Metastatic Lung Carcinoma in the Adrenal Gland (tissue), 1 donor: ENCODE results near the genes WASHC1, DMRT3 and KCNV2.

GRCh38 chr9:29177-29501 lies at the start of gene WASHC1:
Gene WASHC1 (minus strand): TSS chr9:29456.
- PRO-cap: no peak

GRCh38 chr9:113528-113997 lies 4.7 kb downstream of the FOXD4 start:
- PRO-cap: no peak

GRCh38 chr9:297056-297422 lies 82.4 kb downstream of the DOCK8 start:
- PRO-cap: no peak

DNA sequence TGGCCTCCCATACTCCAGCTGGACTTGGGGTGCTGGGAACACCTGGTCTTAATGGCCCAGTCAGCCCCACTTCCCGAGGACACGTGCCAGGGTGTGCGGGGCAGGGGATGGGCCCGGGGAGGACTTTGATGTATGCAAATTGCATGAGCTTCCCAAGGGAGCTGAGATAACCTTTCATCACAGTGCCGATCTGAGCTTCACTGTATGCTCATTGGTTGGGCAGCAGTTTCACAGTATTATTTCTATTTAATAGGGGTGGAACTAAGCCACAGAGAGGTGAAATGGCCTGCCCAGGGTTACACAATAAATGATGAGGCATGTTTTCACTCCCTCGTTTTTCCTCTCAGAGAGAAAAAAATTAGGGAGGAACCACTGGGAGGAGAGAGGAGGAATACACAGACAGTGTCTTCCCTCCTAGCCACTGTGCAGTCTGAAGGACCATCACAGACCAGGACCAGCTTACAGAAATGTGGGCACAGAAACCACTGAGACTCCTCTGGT lies 65.0 kb upstream of the KANK1 start:
- PRO-cap: no peak

DNA sequence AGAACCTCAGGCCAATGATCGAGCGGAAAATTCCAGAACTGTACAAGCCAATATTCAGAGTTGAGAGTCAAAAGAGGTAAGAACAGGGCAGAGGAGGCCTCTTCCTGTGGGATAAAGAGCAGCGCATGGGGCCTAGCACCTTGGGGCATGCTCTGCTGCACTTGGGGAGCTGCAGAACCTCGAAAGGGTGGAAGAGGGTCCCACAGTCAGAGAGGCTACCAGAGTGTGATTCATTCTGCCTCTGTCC lies 41.0 kb upstream of the KANK1 start:
- PRO-cap: no peak

DNA sequence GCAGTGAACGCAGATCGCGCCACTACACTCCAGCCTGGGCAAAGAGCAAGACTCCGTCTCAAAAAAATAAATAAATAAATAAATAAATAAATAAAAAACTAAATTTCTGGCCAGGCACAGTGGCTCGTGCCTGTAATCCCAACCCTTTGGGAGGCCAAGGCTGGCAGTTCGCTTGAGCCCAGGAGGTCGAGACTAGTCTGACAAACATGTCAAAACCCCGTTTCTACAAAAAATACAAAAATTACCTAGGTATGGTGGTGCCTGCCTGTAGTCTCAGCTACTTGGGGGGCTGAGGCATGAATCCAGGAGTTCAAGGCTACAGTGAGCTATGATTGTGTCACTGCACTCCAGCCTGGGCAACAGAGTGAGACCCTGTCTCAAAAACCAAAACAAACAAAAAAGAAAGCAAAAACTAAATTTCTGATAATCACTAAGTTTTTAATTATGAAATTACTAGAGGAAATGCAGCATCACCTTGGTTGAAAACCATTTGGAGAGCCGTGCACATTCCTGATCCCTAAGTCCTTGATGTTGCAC lies 36.3 kb upstream of the KANK1 start:
- PRO-cap: no peak

DNA sequence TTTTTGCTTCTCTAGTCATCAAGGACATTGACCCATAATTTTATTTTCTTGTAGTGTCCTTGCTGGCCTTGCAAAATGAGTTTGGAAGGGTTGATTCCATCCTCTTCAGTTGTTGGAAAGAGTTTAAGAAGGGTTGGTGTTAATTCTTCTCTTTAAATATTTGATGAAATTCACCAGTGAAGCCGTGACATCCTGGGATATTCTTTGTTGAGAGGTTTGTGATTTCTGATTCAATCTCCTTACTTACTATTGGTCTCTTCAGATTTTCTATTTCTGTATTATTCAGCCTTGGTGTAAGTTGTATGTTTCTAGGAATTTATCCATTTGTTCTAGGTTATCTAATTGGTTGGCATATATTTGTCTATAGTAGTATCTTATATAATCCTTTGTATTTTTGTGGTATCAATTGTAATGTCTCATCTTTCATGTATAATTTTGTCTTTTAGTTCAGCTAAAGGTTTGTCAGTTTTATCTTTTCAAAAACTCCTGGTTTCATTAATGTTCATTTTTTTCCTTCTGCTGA lies 36.0 kb downstream of the KANK1 start:
- PRO-cap: no peak

DNA sequence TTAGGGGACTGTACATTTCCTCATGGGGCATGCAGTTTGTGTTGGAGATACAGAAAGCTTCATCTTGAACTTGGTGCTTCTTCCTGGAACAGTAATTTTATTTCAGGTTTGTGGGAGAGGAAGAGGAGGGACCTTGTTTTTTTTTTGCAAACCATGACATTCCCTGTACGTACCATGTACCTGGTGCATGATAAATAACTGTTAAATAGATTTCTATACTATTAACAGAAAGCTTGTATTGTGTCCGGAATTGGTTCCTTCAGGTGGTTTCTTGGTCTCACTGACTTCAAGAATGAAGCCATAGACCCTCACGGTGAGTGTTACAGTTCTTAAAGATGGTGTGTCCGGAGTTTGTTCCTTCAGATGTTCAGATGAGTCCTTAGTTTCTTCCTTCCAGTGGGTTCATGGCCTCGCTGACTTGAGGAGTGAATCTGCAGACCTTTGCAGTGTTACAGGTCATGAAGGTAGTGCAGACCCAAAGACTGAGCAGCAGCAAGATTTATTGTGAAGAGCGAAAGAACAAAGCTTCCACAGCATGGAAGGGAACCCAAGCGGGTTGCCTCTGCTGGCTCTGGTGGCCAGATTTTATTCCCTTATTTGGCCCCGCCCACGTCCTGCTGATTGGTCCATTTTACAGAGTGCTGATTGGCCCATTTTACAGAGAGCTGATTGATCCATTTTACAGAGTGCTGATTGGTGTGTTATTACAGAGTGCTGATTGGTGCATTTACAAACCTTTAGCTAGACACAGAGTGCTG lies 72.3 kb downstream of the KANK1 start:
- PRO-cap: no peak

GRCh38 chr9:709109-709690 lies 132.3 kb upstream of the DMRT1 start:
- PRO-cap: no peak

GRCh38 chr9:976065-976564 lies 340 bp upstream of the DMRT3 start:
- PRO-cap: no peak

DNA sequence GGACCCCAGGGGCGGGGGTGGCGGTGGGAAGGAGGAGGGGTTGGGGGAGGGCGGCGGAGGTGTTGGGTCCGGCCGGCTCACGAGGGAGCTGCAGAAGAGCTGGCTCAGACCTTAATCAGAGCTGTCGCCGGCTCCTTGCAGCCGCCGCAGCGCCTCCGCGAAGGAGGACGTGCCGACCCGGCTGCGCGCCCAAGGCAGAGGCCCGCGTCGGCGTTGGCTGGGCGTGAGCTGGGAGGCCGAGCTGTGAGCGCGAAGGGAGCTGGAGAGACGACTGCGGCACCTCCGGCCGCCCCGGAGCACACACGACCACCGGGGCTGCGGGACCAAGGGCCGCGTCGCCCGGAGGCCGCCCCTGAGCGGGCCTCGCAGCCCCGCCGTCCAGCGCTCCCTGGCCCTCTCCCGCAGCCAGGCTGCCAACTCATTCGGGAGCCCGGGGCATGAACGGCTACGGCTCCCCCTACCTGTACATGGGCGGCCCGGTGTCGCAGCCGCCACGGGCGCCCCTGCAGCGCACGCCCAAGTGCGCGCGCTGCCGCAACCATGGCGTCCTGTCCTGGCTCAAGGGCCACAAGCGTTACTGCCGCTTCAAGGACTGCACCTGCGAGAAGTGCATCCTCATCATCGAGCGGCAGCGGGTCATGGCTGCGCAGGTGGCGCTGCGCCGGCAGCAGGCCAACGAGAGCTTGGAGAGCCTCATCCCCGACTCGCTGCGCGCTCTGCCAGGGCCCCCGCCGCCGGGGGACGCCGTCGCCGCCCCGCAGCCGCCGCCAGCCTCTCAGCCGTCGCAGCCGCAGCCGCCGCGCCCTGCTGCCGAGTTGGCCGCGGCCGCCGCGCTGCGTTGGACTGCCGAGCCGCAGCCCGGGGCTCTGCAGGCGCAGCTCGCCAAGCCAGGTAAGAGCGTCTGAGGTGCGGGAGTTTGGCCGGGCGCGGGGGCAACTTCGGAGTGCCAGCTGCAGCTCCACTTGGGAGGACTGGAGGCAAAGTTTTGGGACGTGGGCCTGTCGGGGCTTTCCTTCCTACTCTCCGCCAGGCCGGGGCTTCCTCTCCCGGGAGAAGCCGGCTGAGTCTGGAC lies at the start of gene DMRT3:
Gene DMRT3, plus strand, starts transcription at position 91 of the 1,072 bp plus-strand sequence.
- PRO-cap: no peak

DNA sequence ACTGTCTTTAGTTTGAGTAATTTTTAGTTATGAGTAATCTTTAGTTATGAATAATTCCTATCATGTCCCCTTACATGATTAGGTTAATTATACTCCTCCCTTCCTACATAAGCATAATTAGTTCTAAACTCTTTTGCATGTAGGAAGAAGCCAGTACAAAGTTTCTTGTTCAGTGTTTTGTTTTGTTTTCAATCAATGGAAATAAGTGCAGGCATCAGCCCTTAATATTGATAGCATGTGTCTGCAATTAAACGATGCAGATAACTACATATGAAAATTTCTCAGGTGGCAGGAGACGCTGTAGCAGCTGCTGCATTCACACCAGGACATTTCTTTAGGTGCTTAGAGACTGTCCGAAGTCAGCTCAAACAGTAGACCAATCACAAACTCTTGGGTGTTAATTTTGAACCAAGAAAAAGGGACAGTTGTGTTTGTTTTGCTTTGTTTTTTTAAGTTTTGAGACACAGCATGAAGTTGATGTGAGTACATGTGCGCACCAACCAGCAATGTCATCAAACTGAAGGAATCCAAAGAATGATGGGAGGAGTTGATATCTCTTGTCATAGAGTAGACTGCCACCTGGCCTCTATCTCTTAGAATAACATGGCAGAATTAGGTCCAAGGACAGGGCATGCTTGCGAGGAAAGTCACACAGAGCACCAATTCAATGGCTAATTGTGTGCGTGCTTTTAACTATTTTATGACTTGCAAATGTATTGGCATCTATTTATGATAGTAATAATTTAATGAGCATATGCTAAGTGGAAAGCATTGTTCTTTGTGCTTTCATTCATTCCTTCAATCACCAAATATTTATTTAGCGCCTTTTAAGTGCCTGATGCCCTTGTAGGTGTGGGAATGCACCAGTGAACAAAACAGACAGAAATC lies 51.6 kb downstream of the SMARCA2 start:
- PRO-cap: no peak

GRCh38 chr9:2289357-2289740 lies 274.2 kb downstream of the SMARCA2 start:
- PRO-cap: no peak

GRCh38 chr9:2634061-2634521 lies 12.5 kb downstream of the VLDLR start:
- PRO-cap: no peak

GRCh38 chr9:2717409-2717964 lies at the start of gene KCNV2:
Gene KCNV2 (plus strand): TSS chr9:2717510.
- PRO-cap: no peak

GRCh38 chr9:3477131-3477741 lies 48.6 kb downstream of the RFX3 start:
- PRO-cap: no peak

GRCh38 chr9:3486313-3486814 lies 39.4 kb downstream of the RFX3 start:
- PRO-cap: no peak

DNA sequence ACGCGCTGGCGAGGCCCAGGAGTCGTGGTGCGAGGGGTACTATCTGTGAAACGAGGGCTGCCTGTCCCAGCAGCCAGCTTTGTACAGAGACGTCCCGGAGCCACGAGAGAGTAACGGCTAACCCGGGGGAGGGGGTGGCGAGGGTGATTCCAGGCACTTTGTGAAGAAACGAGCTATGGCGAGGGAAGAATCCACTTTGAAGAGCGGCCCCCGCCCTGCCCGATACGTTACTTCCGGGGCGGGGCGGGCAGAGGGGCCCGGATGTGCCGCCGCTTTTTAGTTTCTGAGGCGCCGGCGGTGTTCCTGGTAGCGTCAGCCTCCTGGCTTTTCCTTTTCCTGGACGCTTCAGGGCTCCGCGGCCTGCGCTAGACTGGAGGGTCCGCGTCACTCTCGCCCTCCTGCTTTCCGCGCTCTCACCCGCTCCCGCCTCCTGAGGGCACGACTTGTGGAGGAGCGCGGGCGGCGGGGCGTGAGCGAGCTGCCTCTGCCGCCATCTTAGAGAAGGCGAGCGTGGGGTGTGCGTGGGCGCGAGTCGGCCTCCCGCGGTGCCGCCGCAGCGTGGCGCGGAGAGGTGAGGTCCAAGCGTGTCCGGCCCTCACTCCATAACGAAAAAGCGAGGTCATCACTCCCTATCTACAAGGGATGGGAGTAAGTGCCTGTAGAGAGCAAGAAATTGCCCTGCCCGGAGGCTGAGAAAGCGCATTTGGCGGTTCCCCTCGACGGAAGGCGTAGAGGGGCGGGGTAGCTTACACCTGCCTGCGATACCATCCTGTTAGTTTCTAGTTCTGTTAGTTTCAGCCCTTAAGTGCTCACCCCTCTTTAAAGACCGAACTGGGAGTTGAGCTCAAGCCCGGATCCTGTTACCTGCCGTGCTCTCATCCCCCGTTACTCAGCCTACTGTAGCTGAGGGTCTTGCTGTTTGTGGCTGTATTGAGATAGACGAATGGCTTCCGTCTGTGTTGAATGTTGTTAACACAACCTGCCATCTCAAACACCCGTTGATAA lies 708 bp upstream of the RFX3 start:
- PRO-cap: bidirectional peak, plus-strand start at position 286 of the sequence, minus-strand start at position 198 of the sequence; bidirectional peak, plus-strand start at position 822 of the sequence, minus-strand start at position 705 of the sequence; unidirectional peak, minus-strand start at position 891 of the sequence

GRCh38 chr9:3528229-3529096 lies 2.7 kb upstream of the RFX3 start:
- PRO-cap: no peak

DNA sequence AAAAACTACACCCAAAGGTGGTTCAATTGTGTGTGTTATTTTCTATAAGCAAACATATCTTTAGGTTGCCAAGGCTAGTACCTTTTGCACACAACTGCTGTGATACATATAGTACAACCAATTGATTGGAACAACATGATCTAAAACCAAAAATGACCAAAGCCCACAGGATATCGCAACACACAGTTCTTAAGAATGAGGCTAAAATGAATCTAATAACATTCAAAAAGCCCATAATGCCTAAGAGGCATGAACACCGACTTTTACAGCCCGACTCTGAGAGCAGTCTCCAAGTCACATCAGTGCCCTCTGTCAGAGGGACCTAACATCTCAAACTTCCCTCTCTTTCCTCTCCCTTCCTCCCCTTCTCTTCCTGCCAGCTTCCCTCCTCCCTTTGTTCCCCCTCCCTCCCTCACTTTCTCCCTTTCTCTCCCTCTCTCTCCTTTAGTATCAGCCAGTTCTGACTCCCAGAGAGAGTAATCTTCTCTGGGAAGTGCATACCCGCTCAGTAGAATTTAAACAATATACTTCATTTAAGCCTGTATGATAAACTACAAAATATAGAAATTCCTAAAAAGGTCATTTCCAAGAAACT lies 154.4 kb downstream of the GLIS3 start:
- PRO-cap: no peak